ENCODE results near the gene MYCBPAP.

DNA sequence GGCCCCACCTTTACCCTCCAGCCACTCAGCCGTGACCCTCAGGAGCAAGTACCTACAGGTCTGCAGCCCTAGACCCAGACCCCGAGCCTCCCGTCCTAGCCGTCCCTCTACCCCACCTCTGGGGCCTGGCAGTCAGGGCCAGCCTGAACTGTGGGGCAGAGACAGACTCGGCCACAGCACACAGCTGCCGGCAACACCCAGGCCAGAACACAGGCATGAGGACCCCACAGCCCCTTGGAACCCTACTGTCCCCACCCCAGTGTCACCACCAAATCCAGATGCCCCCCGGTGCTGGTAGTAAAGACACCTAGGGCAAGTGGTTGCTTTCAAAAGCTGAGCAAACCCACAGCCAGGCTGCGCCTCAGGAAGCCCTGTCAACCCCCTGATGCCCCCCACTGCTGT lies 1.4 kb downstream of the NXPH3 start:
- RRBS, result 0% methylated on average over 1 of the region's 8 CpGs

- RRBS, result no CpG with 5 or more reads among the region's 3 CpGs
Measured at GRCh38 chr17:49602896-49603575, 27.4 kb downstream of the NXPH3 start.

GRCh38 chr17:49707115-49707527 lies 643 bp downstream of the SLC35B1 start:
- RRBS, result no CpG with 5 or more reads among the region's 12 CpGs

GRCh38 chr17:49715573-49716499 lies 8.1 kb upstream of the SLC35B1 start:
- RRBS, result no CpG with 5 or more reads among the region's 12 CpGs

GRCh38 chr17:49747081-49747606 lies 16.8 kb downstream of the FAM117A start:
- RRBS, result no CpG with 5 or more reads among the region's 2 CpGs

DNA sequence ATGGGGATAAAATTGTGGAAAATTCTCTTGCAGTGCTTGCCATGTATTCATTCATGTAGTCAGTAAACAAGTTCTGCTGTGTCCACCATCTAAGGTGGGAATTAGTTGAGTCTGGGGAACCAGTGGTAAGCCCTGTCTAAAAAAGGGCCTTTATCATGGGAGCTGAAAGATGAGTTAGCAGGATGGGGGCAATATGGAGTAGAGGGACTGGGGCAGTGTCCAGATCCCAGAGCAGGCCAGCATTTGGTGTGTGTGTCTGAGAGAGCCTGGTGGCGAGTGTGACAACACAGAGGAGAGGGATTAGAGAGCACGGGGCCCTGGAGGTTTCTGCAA lies 12.5 kb downstream of the TAC4 start:
- RRBS, result no CpG with 5 or more reads among the region's 2 CpGs

DNA sequence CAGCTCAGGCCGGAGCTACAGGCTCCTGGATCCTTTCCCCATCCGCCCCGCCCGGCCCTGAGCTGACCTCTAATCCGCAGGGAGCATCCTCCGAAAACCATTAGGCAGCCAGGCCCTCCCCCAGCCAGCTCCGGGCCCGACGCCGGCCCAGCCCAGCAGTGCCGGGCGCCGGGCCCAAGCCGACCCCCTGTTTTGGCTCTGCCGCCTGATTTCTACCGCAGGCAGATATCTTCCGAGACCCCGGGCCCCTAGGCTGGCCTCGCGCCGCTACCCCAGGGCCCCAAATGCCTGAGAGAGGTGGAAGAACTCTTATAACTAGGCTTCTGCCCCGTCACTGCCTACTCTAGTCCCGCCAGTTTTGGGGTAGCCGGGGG lies 42.6 kb upstream of the TAC4 start:
- RRBS, result 8% methylated on average over 13 of the region's 24 CpGs

DNA sequence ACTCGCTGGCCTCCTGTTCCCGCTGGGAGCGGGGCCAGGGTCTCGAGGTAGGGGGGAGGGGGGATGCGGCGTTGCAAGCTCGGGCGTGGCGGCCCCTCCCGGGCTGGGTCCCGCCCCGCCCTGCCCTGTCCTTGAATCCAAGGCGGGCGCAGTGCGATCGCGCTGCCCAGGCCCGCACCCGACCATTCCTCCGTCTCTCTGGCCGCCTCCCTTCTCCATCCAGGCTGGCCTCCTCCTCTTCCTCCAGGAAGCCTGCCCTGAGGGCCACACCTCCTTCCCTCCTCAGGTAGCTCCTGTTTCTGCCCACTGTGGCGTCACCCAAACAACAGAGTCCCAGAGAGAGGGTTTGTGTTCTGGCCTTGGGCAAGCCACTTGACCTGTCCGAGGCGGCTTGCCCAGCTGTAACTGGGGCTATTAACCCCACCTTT lies 43.0 kb upstream of the TAC4 start:
- RRBS, result 4% methylated on average over 8 of the region's 24 CpGs

DNA sequence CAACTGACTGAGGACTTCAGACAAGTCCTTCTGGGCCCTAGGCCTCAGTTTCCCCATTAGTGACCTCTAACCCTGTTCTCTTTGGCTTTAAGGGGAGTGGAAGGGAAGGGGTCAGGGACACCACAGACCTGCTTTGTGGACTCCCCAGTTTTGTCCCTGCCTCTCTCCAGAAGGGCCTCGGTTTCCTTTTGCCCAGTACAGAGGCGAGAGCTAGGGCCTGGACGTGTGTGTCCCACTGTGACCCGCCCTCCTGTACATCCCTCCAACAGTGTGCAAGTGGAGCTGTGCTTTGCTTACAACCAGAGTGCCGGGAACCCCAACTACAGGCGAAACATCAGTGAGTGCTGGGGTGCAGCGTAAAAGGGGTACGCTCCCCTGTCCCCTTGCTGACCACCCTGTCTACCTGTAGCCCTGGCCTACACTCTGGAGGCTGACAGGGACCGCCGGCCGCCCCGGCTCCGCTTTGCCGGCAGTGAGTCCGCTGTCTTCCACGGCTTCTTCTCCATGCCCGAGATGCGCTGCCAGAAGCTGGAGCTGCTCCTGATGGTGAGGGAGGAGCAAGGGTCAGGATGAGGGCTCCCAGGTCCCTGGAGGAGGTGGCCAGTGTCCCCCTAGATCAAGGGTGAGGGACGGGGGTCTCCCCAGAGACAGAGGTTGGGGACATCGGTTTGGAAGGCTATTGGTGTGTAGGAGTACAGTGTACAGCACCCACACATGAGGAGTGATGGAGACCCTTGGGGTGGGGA lies 19.5 kb downstream of the ITGA3 start:
- RRBS, result no CpG with 5 or more reads among the region's 20 CpGs

DNA sequence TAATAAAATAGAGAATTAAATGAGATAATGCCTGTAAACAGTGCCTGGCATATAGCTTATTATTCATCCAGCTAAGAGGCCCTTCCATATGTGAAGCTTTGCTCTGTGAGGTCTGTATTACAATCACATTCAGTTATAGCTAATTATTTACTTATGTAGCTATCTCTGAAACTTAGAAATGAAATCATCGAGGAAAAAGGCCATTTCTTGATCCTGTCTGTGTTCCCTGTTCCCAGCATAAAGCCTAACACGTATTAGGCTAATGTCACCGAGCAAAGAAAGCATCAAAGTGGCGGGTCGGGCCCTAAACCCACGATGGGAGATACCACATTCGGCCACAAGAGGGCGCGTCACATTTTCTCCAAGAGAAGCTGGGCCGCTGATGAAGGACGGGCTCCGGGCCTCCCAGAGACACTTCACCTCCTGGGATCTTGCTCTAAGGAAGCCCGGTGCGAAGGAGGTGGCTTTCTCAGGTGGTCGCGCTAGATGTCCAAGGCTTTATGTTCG lies 992 bp upstream of the PDK2 start:
- RRBS, result 0% methylated on average over 2 of the region's 17 CpGs

DNA sequence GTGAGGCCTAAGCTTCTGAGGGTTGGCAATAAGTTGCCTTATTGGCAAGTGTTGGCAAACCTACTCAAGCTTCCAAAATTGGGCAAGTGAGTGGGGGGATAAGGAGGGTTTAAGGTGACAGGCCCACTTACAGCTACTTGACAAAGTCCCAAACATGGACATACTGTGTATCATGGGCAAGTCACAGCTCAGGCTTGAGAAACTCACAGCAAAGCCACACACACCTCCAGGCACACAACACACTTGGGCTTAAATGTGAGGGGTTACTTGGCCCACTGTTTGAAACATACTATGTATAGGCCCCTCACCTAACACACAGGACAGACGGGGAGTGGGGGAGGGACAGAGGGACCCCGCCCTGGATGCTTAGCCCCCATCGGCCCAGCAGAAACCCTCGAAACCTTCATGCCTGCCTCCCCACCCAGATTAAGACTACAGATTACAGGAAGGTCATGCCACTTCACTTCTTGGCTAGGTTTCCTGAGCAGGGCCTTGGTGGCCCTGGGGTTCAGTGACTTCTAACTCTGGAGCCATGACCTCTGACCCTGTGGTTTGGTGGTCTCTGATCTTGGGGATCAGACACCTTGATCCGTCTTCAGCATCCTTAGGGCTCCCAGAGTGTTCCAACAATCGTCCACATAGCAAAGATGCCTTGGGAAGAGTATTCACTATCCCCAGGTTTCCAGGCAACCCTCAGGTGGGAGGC lies 2.2 kb upstream of the SAMD14 start:
- RRBS, result no CpG with 5 or more reads among the region's 6 CpGs

GRCh38 chr17:50147273-50147780 lies 3.1 kb downstream of the PPP1R9B start:
- RRBS, result no CpG with 5 or more reads among the region's 9 CpGs

GRCh38 chr17:50147781-50148247 lies 2.7 kb downstream of the PPP1R9B start:
- RRBS, result no CpG with 5 or more reads among the region's 6 CpGs

DNA sequence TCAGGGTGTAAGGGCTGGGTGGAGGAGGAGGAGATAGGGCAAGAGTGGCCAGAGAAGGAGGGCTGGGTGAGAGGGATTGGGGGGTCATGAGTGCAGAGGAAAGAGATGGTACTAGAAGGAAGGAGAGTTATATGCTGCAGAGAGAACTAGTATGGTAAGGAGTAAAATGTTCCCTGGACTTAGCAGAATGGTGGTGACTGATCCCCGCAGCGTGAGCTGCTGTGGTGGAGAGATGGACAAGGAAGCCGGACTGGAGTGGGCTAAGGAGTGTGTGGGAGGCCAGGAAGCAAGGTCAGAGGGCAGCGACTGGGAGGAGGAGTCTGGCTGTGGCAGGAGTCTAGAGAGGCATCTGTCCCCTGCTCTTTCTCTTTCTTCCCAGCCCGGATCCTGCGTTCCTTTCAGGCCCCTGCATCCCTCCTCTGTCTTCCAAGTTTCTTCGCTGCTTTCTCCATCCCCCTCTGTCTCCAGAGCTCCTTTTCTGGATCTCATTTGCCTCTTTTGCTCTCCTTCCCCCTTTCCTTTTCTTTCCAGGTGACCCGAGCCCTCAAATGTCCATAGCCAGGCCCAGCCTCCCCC lies 4.0 kb upstream of the COL1A1 start:
- RRBS, result no CpG with 5 or more reads among the region's 8 CpGs

DNA sequence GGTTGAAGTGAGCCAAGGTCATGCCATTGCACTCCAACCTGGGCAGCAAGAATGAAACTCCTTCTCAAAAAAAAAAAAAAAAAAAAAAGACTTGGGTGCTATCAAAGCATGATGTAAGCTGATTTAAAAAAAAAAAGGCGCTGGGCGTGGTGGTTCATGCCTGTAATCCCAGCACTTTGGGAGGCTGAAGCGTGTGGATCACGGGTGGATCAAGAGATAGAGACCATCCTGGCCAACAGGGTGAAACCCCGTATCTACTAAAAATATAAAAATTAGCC lies 20.2 kb upstream of the TMEM92 start:
- RRBS, result no CpG with 5 or more reads among the region's 5 CpGs

DNA sequence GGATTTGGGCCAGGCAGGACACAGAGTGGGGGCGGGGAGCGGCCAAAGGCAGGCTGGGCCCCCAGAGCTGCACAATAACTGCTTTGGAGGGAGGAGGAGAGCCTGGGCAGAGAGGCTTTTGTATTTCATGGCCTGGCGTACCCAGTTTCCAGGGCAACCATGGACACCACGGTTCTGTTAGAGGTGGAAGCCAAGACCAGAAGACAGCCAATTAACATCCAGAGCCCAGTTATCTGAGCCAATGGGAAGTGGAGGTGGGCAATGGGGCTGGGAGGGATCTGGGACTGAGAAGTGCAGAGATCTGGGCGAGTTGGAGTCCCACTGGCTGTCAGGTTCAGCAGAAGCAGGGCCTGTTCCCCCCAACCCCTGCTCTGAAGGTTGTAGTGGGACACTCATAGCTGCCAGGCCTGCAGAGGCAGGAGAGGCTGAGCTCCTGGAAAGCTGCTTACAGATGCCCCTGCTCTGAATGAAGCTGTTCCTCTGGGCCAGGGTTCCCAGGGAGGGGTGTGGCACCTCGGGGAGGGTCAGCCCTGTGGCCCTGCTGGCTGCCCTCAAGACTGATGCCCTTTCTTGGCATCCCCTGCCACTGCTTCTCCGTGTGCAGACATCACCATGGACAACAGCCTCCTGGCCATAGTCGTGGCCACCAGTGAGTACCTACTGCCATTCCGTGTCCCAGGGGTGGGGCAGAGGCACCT lies 9.2 kb downstream of the MRPL27 start:
- RRBS, result no CpG with 5 or more reads among the region's 9 CpGs

- RRBS, result no CpG with 5 or more reads among the region's 15 CpGs
Measured at GRCh38 chr17:50382563-50383329, 9.7 kb downstream of the EME1 start.

GRCh38 chr17:50507608-50508922 lies at the start of gene MYCBPAP:
Gene MYCBPAP (plus strand): TSS chr17:50508439.
- RRBS, result 2% methylated on average over 24 of the region's 91 CpGs

GRCh38 chr17:50521813-50522304 lies 10.7 kb upstream of the EPN3 start:
- RRBS, result no CpG with 5 or more reads among the region's 6 CpGs

- RRBS, result no CpG with 5 or more reads among the region's 12 CpGs
Measured at GRCh38 chr17:50551802-50552283, 4.9 kb downstream of the SPATA20 start.